A375 (cell line): ENCODE measurements around the genes ARID4B and EDARADD.

GRCh38 chr1:235320126-235321443 is 7.4 kb downstream of the ARID4B start:
- RAMPAGE, long total RNA, result no peak

DNA sequence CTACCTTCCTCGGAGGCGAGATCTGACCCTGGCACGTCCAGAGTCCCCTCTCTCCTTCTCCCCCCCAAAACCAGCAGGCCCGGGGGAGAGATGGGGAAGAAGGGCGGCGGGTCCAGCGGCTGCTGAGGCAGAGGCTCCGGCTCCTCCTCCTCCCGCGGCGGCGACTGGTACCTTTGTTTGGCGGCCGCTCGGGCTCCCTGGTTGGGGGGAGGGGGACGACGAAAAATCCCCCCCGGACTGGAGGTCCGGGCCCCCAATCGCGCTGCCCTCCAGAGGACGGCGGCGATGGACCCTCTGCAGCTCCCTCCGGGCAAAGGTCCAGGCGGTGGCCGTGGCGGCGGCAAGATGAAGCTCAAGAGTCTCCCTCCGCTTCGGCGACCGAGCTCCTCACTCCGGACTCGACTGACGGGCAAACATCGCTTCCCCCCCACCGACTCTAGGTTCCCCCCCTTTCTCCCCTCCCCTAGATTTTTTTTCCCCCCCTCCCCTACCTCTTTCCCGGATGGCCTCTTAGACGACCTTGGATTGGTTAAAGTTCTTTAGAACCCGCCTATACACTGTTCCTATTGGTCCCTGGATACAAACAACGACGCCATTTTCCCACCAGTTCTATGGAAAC is at the start of gene ARID4B:
Gene ARID4B (minus strand): TSS at position 415 of the 619 bp plus-strand sequence.
- RAMPAGE, long total RNA, result start-site peak on the minus strand centred at position 411 of the sequence, 44 bp wide, 31 and 17 reads in 2 replicates

DNA sequence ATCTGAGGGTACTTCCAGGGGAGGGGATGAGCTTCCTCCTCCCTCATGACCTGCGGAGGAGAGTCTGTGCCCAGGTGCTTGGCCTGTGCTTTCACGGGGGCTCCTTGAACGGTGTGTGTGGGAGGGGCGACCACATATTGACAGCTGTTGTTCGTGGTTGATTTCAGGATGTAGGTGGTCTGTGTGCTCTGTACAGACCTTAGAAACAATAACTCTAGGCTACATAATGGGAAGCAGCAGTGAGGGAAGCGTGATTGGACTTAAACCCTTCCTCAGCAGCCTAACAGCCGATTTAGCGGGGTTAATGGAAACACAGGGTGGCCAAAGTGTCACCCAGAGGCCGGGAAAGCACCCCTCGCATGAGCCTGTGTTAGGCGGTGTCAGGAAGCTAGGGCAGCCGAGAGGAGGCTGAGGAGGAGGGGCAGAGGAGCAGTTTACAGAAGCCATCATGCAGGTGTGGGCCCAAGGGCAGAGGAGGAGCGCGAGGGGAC is 56.0 kb downstream of the TBCE start:
- RAMPAGE, long total RNA, result no peak

DNA sequence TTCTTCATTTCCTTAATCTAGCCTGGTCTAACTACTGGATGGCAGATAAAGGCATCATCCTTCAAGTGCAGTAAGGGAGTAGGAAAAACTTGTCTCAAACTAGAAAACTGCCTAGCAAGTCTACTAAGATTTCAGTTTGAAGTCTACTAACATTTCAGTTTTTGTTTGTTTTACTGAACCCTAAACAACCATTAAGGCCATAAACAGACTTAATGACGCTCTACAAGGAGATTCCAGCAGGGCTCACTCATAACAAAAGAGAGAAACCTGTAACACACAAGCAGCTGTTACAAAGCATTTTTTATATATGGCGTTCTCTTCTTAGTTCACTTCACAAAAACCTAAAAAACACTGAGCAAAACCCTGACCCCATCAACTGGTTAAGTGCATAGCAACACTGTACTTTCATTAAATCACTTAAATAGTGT is 1.7 kb downstream of the B3GALNT2 start:
- RAMPAGE, long total RNA, result no peak

DNA sequence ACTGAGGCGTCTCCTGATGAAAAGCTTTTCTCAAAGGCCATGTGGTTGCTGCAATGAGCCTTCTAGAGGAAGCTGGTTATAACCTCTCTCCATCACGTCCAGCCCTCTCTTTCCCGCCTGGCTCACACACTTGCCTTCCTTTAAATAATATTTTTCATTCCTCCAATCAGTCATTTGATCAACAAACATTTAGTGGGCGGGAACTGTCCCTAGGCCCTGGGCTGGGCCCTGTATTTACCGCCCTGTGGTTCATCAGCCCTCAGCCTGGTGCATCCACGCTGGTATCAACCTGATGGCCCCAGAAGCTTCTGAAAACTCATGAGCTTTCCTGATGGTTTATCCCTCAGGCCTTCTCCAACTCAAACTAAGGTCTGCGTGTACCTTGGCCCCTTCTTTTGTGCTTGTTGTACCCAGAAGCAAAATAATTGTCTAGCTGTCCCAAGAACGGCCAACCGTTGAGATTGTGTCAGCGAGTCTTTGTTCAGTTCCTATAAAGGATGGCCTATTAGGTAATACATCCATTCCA is 75.4 kb upstream of the LYST start:
- RAMPAGE, long total RNA, result no peak

- RAMPAGE, long total RNA, result no peak
Measured at GRCh38 chr1:236027137-236027558, 37.7 kb downstream of the NID1 start.

DNA sequence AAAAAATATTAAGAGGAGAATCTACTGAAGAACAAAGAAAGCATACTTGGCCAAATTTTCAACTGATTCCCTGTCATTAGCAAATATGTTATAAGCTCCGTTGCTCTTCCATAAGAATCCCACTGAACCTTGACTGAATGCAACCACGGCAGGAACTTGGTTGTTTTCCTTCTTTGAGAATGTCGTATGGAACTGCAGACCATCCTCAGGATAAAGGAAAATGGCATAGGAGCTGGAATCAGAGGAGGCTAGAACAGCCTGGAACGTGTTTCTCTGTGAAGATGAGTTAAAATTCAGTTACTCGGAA is 19.5 kb downstream of the NID1 start:
- RAMPAGE, long total RNA, result no peak

DNA sequence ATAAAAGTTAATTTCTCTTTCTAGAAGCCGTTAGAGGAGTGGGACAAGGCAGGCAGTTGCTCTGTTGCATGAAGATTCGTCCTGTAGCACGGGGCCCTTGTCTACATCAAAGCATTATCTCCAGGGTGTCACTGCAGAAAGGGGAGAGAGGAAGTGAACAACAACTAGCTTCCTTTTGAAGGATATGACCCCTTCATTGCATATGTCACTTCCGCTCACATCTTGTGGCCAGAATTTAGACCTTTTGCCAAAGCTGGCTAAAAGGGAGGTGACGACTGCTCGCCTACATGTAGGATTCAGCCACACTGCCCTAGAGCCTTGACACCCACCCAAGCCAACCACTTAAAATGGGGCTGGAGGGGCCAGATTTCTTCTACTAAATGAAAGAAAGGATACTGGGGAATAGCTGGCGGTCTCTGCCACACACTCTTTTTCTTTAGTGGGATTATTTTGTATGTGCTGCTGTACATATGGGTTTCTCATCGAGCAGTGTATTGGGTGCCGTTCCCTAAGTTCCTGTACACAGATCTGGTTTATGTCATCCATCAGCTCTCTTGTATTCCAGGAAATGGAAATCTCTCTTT is 26.8 kb upstream of the NID1 start:
- RAMPAGE, long total RNA, result no peak

- RAMPAGE, long total RNA, result no peak
Measured at GRCh38 chr1:236150909-236151300, 8.6 kb downstream of the GPR137B start.

DNA sequence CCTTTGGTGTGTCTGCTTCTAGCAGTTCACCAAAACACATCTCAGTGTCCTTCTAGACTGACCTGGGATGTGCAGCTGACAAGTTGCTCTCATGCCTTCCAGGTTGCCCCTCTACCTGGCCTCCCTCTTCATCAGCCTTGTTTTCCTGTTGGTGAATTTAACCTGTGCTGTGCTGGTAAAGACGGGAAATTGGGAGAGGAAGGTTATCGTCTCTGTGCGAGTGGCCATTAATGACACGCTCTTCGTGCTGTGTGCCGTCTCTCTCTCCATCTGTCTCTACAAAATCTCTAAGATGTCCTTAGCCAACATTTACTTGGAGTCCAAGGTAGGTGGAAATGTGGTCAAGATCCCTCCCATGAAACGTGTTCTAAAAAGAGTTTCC is 36.0 kb downstream of the GPR137B start:
- RAMPAGE, long total RNA, result no peak

DNA sequence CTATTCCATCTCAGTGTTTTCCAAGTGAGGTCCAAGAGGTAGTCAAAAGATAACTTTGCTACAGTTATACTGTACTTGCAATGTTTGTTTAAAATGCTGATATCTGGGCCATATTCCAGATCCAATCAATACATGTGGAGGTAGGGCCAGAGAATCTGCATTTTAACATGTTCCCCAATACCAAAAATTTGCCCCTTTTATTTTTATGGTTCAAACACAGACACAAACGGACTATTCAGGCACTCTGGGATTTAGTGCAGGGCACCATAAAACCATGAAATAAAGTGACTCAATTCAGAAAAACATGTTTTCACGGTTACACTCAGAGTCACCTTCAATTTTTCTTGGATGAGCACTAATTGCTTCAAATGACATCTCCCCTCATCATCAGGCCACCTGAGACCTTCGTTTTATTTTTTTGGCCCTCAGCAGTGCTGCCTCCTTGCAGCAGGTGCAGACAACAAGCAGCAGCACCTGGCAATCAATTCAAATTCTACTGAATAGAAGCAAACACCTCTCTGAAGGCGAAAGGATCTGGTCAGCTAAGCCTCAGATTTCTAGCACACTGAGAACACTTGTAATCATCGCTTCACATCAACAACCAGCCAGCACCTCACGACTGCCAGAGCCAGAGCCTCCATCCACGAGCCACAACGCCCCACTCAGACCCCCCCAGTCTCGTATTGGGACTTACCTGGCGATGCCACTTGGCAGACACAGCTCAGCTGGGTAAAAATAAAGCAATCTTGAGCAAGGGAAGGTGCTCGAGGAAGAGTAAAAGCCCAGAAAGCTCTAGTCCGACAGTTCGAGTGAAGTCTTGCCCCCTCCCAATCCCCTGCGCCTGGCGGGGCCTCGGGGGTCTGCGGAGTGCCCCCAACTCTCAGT is 1.1 kb downstream of the ERO1B start:
- RAMPAGE, long total RNA, result no peak

GRCh38 chr1:236394080-236394626 is at the start of gene EDARADD:
Gene EDARADD (plus strand): TSS chr1:236394286.
- RAMPAGE, long total RNA, result no peak

DNA sequence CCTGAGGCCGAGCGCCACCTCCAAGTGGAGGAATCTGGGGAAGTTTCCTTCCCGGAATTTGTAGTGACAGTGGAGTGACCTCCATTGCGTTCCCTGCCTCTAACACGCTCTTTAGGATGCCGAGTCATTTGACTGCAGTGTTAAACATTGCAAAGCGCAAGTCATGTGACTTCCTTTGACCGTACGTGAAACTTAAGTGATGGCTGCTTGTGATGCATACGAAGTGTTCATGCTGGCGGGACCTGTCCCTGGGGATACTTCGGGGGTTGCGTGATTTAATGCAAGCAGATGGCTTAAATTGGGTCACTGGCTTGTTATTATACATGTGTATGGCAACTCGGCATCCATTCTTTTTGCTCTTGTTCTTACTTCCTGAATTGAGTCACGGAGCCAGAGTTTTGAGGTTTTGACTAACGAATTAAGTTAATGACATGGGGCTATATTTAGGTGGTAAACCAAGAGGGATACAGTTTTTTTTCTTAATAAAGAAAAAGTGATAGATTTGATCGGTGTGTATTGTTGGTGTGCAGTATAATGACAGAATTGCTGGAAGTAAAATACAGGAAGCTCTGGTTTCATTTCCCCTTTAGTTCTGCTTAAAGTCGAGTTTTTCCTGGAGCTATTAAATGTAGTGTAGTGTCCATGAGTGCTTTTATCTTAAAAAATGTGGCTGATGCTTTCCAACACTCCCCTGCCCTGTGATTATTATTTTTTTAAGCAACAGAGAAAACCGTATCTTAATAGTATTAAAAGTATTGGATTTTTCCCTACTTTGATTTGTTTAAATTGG is 827 bp downstream of the LGALS8 start:
- RAMPAGE, long total RNA, result no peak

GRCh38 chr1:236549543-236549906 is 25.7 kb downstream of the LGALS8 start:
- RAMPAGE, long total RNA, result no peak

GRCh38 chr1:236550012-236550840 is 26.4 kb downstream of the LGALS8 start:
- RAMPAGE, long total RNA, result no peak

GRCh38 chr1:236687742-236687990 is 1.4 kb downstream of the ACTN2 start:
- RAMPAGE, long total RNA, result no peak

- RAMPAGE, long total RNA, result no peak
Measured at GRCh38 chr1:236736944-236737300, 50.6 kb downstream of the ACTN2 start.

DNA sequence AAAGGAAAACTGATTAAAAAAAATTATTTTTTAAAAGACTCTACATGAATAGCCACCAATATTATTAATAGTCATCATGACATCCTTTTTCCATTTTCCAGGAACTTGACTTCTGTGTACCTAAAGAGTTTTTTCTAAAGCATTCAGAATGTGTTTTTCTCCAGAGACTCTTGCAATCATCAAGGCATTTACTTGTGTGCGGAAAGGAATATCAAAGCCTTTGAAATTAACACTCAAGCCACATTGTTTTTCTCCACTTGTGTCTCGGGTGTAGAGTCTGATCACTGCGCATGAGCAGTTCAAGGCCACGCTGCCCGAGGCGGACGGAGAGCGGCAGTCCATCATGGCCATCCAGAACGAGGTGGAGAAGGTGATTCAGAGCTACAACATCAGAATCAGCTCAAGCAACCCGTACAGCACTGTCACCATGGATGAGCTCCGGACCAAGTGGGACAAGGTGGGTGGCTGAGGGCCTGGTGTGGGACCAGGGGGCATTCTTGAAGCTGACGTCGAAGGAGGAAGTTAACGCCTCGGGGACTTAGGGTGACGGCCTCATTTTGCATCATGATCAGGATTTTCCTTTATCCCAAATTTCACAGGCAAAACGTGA is 43.8 kb upstream of the MTR start:
- RAMPAGE, long total RNA, result no peak

- RAMPAGE, long total RNA, result no peak
Measured at GRCh38 chr1:236757376-236757763, 37.7 kb upstream of the MTR start.

DNA sequence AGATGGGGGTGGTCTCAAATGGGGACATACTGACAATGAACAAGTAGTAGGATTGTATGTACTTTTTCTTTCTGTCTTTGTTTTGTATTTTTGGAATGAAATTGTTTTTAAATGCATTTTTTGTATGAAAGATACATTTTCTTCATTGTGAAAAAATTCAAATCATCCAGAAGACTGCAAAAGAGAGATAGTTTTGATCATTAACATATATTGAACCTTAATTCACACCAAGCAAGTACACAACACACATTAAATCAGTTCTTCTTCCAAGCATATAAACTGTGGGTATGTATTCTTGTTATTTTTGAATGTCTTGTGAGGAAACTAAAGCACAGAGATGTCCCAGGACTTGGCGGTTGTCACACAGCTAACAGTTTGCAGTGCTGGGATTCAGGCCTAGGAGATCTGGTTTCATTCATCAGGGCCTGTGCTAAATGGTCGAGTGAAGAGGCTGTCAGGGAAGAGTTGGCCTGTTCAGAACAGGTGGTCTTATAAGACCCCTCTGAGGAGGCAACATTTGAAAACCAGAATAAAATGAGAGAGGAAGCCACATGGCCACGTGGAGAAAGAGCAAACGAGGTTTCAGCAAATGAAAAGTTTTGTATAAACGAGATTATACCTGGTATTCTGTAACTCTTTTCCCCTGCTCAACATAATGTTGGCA is 45.1 kb downstream of the MTR start:
- RAMPAGE, long total RNA, result no peak